ENCODE results near the gene S100A1.

- PRO-cap, 4 experiments = peak in 3 of 4 experiments; most common plus-strand start chr1:153507190 (in 3)
- RAMPAGE, long total RNA, 4 experiments = no peak in any of the 4 experiments
Observed at GRCh38 chr1:153506626-153507546, 28.9 kb downstream of the S100A6 start.

DNA sequence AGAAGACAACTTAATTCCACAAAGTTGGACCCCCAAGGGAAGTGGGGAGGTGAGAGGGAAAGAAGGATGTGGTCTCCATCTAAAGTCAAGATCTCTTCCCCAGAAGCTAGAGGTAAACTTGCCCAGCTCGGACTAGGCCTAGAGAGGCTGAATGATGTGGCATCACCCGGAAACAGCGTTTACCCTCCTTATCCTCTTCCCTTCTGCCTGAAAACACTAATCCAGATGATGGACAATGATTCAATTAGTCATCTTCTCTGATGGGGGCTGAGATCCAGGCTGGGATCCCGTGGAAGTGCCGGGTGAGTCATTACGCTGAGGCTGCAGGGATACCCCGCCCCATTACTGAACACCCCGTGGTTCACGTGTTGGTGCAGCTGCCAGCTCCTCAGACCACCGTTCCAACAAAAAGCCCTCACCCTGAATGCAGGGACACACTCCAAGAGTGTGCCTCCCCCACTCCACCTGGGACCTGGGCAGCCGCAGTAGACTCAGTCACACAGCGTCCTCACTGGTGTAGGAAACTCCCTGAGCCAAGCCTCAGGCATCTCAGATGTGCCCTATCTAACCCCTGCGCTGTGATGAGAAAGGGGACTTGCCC is 2.1 kb downstream of the S100A6 start:
- PRO-cap, 4 experiments = peak in 1 of 4 experiments; most common minus-strand start position 181 of the sequence (in 1)
- RAMPAGE, long total RNA, 4 experiments = no peak in any of the 4 experiments

DNA sequence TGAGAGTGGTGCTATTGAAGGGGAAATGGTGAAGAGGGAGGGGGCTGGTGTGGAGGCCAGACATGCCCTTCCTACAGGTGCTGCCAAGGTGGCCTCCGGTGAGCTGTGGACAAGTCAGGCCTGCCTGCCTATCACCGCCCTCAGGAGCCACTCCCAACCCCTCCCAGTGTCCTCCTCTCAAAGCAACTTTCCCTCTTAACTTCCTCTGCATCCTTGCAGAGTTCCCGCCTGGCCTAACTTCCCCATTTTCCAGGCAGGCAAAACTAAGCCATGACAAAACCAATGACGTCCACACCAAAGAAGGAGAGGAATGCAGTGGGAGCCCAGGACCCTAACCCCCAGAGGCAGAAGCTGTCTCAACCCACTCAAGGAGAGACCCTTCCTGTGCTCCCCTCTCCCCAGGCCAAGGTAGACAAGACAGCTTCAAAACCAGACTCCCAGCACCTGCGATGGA is 948 bp upstream of the S100A6 start:
- PRO-cap, 4 experiments = no peak in any of the 4 experiments
- RAMPAGE, long total RNA, 4 experiments = no peak in any of the 4 experiments

GRCh38 chr1:153544922-153545474 is 608 bp downstream of the S100A4 start:
- PRO-cap, 4 experiments = peak in 3 of 4 experiments; most common plus-strand start chr1:153545310 (in 1); most common minus-strand start chr1:153545055 (in 2)
- RAMPAGE, long total RNA, 4 experiments = no peak in any of the 4 experiments

GRCh38 chr1:153606814-153607983 is 5.7 kb downstream of the S100A16 start:
- PRO-cap, 4 experiments = no peak in any of the 4 experiments
- RAMPAGE, long total RNA, 4 experiments = no peak in any of the 4 experiments

DNA sequence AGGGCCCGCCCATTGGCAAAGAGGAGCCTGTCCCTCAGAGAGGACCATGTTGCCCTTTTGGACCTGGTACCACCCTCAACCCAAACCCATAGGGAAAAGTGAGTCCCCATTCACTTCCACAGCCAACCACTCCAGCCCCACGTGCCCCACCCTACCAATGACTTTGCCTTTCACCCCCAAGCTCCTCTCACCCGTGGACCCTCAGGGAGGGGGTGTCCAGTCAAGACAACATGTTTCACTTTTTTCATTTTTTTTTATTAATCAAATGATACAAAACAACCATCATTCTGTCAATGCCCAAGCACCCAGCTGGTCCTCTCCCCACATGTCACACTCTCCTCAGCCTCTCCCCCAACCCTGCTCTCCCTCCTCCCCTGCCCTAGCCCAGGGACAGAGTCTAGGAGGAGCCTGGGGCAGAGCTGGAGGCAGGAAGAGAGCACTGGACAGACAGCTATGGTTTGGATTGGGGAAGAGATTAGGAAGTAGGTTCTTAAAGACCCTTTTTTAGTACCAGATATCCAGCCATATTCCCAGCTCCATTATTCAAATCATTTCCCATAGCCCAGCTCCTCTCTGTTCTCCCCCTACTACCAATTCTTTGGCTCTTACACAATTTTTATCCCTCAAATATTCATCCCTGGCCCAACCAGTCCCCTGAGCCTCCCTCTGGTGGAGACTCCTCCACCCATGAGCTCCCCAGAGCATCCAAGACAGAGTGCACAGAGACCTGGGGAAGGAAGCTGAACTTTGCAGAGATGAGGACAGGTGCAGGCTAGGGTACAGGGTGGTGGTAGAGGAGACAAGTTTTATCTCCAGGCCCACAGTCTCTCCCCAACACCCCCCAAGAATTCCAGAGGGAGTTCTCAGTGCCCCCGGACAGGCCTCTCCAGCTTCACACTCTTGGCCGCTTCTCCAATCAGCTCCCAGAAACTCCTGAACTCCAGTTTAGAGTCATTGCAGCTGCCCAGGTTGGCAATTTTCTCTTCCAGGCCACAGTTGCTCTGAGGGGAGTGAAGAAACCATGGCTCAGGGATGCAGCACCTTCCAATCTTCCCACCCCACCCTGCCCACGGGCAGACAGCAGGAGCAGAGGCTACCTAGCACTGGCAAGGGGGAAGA is 1.4 kb upstream of the S100A16 start:
- PRO-cap, 4 experiments = no peak in any of the 4 experiments
- RAMPAGE, long total RNA, 4 experiments = no peak in any of the 4 experiments

GRCh38 chr1:153623153-153623474 is 4.2 kb downstream of the S100A13 start:
- PRO-cap, 4 experiments = peak in 3 of 4 experiments; most common minus-strand start chr1:153623237 (in 2)
- RAMPAGE, long total RNA, 4 experiments = no peak in any of the 4 experiments

- PRO-cap, 4 experiments = no peak in any of the 4 experiments
- RAMPAGE, long total RNA, 4 experiments = start-site peak on the plus strand in 1 of 4 experiments, at chr1:153628396-153628438 at its widest, 8 reads per replicate
Observed at GRCh38 chr1:153627770-153628664, at the start of gene S100A1. S100A1 (plus strand) TSS chr1:153628434.

DNA sequence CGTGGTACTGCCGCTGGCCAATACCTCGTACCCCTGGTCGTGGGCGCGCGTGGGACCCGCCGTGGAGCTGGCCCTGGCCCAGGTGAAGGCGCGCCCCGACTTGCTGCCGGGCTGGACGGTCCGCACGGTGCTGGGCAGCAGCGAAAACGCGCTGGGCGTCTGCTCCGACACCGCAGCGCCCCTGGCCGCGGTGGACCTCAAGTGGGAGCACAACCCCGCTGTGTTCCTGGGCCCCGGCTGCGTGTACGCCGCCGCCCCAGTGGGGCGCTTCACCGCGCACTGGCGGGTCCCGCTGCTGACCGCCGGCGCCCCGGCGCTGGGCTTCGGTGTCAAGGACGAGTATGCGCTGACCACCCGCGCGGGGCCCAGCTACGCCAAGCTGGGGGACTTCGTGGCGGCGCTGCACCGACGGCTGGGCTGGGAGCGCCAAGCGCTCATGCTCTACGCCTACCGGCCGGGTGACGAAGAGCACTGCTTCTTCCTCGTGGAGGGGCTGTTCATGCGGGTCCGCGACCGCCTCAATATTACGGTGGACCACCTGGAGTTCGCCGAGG is 811 bp downstream of the NPR1 start:
- PRO-cap, 4 experiments = no peak in any of the 4 experiments
- RAMPAGE, long total RNA, 4 experiments = no peak in any of the 4 experiments

DNA sequence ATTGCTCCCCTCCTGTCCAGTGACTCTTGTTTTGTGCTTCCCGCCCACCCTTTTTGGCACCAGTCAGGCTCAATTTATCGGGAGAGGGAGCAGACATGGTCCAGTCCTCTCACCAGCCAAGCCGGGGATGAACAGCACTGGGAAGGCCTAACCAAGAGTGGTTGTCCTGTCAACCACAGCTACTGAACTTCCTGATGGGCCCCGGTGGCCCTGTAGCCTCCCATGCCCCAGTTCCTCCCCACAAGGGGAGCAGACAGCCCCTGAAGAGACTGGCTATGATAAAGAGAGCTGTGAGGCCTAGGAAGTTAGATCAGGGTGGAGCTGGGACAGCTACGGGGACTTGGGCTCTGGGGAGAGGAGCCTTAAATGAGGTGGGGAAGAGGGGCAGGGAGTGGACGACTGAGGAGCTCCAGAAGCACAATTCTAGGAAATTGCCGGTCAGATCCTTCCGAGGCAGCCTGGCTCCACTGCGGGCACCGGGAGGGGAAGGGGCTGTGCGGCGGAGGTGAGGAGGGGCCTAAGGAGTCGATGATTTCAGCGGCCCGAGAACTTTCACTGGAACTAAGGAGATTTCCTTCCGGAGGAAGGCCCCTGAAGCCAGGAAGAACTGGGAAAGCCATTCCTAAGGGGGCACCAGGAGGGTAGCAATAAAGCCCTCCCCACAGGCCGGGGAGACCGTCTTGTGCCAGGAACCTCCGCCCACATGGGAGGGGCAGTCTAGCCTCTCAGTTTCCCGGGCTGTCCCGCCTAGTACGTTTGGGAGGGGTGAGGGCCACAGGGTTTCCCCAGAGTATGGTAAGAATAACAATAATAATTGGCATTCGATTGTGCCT is 19.4 kb downstream of the NPR1 start:
- PRO-cap, 4 experiments = peak in 4 of 4 experiments; most common plus-strand start position 308 of the sequence (in 1); most common minus-strand start position 557 of the sequence (in 4)
- RAMPAGE, long total RNA, 4 experiments = no peak in any of the 4 experiments

DNA sequence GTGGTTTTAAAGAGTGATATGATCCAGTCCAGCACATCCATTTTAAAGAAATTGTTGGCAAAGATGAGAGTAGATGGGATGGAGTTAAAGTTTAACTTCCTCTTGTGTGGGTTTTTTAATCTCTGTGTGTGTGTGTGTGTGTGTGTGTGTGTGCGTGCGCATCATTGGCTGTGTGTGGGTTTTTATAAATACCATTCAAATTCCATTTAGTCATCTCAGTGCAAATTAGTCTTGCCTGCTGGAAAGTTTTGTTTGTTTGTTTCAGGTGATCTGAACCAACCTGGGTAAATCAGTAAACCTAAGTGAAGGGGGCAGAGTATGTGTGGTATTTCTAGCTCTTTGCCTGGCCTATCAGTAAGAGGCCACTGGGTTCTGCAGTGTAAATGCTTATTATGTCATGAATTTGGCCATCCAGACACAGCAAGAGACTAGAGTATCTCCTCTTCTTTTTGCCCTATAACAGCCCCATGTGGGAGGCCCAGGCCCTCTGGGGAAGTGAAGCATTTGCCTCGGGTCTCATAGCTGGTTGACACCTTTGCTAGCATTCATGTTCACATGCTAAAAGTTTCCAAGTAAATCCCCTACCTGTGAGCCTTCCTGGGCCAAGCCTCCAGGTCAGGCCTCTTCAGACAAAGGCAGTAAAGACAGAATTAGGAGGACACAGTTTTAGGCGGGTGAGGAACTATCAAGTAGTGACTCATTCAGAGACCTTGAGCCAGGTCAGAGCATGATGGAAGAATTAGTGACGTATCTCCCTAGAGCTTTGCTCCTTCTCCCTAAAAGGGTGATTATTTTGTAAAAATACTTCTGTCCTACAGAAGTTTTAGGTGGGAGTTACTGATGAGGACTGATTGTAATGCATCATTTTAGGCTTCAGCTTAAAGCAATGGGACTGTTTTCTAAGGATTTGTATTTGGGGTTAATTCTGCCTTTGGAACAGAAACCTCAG is 14.8 kb downstream of the INTS3 start:
- PRO-cap, 4 experiments = no peak in any of the 4 experiments
- RAMPAGE, long total RNA, 4 experiments = no peak in any of the 4 experiments

DNA sequence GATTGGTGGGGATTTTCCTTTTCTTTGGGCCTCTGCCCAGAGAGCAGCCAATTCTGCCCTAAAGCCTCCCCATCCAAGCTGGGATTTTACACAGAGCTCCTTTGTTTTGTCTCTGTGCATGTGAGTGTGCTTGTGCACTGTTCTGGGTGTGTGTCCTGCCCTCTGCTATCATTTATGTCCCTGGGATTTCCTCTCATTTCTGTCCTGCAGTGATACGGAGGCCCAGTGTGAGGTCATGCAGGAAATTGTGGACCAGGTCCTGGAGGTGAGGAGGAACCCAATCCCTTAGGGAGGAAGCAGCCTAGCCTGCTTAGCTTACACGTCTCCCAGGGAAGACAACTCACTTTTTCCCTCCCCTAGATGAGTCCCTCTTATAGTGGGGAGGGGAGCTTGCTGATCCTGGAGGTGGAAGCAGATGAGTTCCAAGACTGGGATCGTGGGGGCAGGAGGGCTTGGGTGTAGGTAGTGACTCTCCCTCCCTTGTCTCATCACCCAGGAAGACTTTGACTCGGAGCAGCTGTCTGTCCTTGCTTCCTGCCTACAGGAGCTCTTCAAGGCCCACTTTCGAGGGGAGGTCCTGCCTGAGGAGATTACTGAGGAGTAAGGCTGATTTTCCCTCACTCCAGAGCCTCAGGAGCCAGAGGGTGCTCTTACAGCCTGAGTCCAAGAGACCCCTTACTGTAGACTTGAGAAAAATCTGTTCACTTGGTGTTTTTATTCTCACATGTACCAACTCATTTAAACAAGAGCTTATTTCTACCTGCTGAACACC is 11.4 kb upstream of the SLC27A3 start:
- PRO-cap, 4 experiments = no peak in any of the 4 experiments
- RAMPAGE, long total RNA, 4 experiments = no peak in any of the 4 experiments

- PRO-cap, 4 experiments = no peak in any of the 4 experiments
- RAMPAGE, long total RNA, 4 experiments = no peak in any of the 4 experiments
Observed at GRCh38 chr1:153807807-153808318, 32.7 kb downstream of the SLC27A3 start.

- PRO-cap, 4 experiments = no peak in any of the 4 experiments
- RAMPAGE, long total RNA, 4 experiments = no peak in any of the 4 experiments
Observed at GRCh38 chr1:153880725-153881405, 41.9 kb downstream of the GATAD2B start.

- PRO-cap, 4 experiments = peak in 1 of 4 experiments; most common minus-strand start chr1:153892483 (in 1)
- RAMPAGE, long total RNA, 4 experiments = no peak in any of the 4 experiments
Observed at GRCh38 chr1:153892317-153892763, 30.4 kb downstream of the GATAD2B start.

DNA sequence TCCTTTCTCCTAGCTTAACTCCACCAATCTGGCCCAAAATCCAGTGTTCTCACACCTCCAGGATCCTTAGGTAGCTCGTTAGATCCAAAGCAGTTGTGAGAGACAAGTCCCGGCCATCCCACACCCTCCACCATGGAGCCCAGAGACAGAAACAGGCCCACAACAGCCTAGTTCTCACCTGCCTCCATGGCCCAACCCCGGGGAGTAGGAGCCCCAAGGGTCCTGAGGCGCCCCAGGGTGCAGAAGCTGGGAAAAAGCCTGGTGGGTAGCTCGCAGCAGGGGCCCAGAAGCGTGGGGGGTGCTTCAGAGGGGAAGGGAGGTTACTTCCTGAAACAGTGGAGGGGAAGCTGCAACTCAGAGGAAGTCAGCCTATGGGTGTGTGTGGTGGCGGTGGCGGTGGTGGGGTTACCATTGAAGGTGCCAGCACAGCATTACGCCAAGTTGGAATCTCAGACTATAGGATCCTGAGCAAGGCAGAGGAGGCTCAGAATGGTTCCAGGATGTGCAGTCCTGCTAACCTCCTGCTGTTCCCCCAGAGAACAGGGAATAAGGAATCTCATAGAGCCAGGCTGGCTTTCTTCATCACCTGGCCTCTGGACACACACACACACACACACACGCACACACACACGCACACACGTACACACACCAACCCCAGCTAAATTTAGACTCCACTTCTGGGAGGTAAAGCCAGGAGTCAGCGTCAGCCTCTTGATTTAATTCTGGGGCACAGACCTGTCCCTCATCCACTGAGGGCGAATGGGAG is 1.4 kb downstream of the DENND4B start:
- PRO-cap, 4 experiments = peak in 4 of 4 experiments; most common plus-strand start position 372 of the sequence (in 3); most common minus-strand start position 322 of the sequence (in 2)
- RAMPAGE, long total RNA, 4 experiments = start-site peak on the minus strand in 2 of 4 experiments, centred at positions 275 to 286 of the sequence, 239 to 303 reads per replicate

GRCh38 chr1:153968413-153968908 is 759 bp downstream of the CREB3L4 start:
- PRO-cap, 4 experiments = peak in 1 of 4 experiments; most common minus-strand start chr1:153968619 (in 1)
- RAMPAGE, long total RNA, 4 experiments = no peak in any of the 4 experiments

GRCh38 chr1:153973182-153974160 is 4.0 kb downstream of the JTB start:
- PRO-cap, 4 experiments = peak in 1 of 4 experiments; most common plus-strand start chr1:153973237 (in 1)
- RAMPAGE, long total RNA, 4 experiments = start-site peak on the plus strand in 1 of 4 experiments, at chr1:153973276-153973386 at its widest, 6 reads per replicate

DNA sequence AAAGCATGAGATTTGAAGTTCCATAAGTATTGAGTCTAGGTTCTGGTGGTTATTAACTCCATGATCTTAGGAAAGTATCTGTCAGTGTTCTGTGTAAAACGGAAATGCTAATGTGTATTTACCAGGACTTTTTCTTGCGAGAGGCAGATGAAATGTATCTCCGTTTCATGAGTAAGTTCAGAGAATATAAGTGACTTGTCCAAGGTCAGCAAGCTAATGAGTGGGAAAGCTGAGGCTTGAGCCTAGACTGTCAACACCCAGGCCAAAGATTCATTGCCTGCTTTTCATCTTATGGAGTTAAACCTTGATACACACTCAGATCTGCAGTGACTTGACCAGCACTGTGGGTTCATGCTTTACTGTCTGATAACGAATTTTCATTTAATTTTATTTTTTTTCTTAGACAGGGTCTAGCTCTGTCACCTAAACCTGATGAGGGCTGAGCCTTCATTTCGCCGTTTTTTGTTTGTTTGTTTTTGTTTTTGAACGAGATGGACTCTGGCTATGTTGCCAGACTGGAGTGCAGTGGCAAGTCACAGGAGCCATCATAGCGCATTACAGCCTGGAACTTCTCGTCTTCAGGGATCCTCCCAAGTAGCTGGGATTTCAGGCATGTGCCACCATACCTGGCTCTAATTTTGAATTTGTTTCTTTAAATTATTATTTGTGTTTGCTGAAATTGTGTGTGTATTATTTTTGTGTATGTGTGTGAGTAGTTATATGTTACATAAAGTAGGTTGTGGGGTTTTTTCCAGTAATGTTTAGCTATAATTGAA is 944 bp upstream of the JTB start:
- PRO-cap, 4 experiments = no peak in any of the 4 experiments
- RAMPAGE, long total RNA, 4 experiments = no peak in any of the 4 experiments

- PRO-cap, 4 experiments = no peak in any of the 4 experiments
- RAMPAGE, long total RNA, 4 experiments = no peak in any of the 4 experiments
Observed at GRCh38 chr1:153981585-153982433, 4.3 kb downstream of the RAB13 start.

All from spleen (tissue), 7 donors.